ENCODE results near the genes UQCRH, EFCAB14, CMPK1, FOXE3, SPATA6 and AGBL4.

DNA sequence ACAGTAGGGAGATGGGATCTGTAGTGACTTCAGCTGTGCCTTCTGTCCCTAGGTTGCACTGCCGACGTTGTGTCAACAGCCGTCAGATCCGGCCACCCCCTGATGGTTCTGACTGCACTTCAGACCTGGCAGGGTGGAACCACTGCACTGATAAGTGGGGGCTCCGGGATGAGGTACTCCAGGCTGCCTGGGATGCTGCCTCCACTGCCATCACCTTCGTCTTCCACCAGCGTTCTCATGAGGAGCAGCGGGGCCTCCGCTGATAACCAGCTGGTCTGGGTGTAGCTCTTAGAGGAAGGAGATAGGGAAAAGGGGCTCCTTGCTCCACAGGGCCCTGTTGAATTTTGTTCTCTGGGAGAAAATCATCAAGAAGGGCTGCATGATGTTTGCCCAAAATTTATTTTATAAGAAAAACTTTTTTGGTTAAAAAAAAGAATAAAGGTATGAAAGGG, 25.4 kb downstream of the LRRC41 start:
- PRO-cap, 3 experiments = no peak in any of the 3 experiments

GRCh38 chr1:46303450-46304339, at the start of gene UQCRH:
Gene UQCRH (plus strand): TSS chr1:46303698.
- PRO-cap, 3 experiments = peak in 3 of 3 experiments; most common plus-strand start chr1:46303704 (in 2)

DNA sequence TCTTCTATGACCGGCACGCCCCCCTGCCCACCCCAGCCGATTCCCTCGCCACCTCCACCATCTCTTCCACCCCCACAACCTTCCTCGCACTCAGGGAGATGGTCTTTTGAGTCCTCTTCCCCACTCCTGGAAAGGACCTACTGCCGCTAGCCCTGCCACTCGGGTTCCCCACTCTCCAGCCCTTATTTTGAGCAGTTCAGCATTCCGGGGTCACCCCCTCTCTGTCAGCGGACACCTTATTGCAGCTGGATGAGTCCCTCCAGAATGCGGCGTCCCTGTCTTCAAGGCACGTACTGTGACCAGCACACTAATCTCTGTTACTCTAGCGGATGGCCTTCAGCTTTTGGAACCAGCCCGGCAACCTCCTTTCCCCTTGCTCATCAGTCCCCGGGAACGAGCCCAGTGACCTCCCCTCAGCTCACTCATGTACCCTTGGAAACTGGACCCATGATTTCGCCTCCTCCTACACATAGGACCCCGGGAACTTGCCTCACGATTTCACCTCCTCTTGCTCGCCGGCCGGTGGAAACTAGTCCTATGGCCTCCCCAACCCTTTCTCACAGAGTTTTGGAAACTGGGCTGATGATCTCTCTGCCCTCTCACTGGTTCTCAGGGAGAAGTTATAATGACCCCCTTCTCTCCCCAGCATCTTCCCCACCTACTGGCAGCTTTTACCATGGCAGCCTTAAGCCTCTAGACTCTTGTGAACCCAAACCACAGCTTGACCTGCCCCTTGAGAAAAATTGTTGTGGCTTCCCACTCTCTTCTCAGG, 1.2 kb downstream of the NSUN4 start:
- PRO-cap, 3 experiments = no peak in any of the 3 experiments

DNA sequence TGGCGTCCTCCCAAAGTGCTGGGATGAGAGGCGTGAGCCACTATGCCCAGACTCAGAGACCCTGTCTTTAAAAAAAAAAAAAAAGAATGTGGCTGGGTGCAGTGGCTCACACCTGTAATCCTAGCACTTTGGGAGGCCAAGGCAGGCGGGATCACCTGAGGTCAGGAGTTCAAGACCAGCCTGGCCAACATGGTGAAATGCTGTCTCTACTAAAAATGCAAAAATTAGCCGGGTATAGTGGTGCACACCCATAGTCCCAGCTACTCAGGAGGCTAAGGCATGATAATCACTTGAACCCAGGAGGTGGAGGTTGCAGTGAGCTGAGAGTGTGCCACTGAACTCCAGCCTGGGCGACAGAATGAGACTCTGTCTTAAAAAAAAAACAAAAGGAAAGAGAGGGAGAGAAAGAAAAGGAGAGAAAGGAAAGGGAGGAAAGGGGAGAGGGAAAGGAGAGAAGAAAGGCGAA, 11.5 kb downstream of the NSUN4 start:
- PRO-cap, 3 experiments = no peak in any of the 3 experiments

DNA sequence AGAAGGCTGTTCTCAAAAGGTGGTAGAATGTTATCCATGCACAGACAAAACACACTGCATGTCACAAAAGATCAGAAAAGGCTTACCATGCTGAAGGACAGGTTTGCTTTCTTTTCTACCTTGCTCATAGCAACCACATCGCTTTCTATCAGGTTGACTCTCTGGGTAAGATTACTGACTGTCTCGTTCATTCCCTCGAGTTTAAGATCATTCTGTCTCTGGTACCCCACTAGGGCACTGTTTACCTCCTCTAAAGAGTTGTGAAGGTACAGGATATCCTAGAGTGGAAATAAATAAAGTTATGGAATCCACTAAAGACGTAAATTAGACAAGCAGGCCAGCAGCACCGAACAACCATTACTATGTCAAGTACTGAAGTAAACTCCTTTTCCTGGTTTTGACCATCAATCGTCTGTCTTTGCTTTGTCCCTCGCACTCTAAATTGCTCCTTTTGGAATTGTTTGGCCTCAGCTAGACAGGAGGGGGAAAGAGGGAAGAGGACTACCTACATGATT, 16.7 kb downstream of the TEX38 start:
- PRO-cap, 3 experiments = no peak in any of the 3 experiments

GRCh38 chr1:46691674-46692331, 20.1 kb downstream of the TEX38 start:
- PRO-cap, 3 experiments = no peak in any of the 3 experiments

- PRO-cap, 3 experiments = peak in 3 of 3 experiments; most common plus-strand start chr1:46719226 (in 2); most common minus-strand start chr1:46719120 (in 3)
These were observed at the start of gene EFCAB14 for GRCh38 chr1:46718977-46719557. Gene EFCAB14 (minus strand): TSS chr1:46719114.

DNA sequence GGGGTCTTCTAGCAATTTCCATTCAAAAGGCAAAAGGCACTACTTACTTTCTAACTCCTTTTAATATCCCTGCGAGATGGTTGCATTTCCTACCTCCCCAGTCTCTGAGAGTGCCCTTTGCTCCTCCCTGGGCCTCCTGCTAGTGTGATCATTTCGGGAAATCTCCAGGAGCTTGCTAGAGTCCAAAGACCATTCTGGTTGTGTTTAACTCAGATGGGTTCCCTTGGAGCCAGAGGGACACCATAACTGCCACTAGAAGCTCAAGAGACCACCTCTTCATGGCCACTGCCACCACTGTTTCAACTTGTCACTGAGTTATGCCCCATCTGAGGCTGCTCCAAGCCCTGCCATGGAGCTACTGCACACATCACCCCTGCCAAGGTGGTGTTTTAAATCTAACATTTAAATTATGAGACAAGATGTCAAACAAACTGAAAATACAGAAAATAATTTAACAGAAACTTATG, 34.4 kb upstream of the CYP4B1 start:
- PRO-cap, 3 experiments = no peak in any of the 3 experiments

GRCh38 chr1:46900093-46900542, 41.2 kb downstream of the CYP4A11 start:
- PRO-cap, 3 experiments = peak in 3 of 3 experiments; most common minus-strand start chr1:46900475 (in 3)

DNA sequence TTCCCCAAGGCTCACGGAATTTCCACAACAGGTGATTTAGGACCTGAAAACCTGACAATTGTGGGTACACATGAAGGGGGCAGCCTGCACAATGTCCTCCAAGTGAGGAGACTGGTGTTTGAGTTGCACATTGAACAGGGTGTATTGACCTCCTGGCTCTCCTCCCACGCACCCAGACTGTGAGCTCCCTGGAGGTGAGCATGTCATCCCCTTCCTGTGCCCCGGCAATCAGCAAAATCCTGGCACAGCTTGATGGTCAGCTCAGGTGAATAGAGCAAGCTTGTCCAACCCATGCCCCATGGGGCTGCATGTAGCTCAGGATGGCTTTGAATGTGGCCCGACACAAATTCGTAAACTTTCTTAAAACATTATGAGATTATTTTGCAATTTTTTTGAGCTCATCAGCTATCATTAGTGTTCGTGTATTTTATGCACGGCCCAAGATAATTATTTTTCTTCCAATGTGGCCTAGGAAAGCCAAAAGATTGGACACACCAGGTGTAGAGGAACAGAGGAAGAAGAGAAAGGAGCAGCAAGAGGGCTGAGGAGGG, 1.1 kb downstream of the CYP4A22 start:
- PRO-cap, 3 experiments = no peak in any of the 3 experiments

DNA sequence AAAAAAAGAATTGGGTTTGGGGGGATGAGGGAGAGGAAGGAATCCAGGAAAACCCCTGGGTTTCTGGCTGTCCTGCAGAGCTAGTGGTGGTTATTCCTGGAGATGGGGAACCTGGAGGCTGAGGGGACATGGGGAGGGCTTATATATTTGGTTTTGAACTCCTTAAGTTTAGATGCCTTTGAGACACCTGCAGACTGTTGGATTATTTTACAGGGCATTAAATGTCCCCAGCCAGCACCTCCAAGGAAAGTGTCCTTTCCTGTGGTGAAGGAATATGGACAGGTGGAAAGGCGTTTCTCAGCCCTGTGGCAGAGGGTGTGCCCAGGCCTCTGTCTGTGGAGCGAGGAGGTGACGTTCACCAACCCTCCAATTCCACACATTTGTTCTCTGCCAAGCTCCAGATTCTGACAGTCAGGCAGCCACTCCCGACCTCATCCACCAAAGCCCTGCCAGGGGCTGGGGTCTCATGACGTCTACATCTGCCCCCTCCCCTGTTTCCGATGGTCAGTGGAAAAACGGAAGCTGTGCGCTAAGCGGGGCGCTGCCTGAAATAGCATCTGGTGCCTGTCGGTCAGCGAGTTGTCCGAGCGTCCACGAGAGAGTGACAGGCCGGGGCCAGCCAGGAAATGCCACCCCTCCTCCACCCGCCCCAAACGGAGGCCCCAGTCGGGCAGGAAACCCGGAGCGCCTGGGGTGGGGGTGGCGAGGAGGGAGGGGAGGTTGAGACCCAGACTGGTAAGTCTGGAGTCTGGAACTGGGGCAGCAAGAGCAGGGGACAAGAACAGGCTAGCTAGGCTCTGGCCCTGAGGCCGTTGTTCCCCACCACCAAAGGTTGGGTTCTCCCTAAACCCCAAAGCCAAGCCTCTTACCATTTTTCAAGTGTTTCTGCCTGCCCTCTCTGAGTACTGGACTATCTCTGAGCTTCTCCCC, 3.2 kb upstream of the TAL1 start:
- PRO-cap, 3 experiments = peak in 1 of 3 experiments; most common minus-strand start position 603 of the sequence (in 1)

DNA sequence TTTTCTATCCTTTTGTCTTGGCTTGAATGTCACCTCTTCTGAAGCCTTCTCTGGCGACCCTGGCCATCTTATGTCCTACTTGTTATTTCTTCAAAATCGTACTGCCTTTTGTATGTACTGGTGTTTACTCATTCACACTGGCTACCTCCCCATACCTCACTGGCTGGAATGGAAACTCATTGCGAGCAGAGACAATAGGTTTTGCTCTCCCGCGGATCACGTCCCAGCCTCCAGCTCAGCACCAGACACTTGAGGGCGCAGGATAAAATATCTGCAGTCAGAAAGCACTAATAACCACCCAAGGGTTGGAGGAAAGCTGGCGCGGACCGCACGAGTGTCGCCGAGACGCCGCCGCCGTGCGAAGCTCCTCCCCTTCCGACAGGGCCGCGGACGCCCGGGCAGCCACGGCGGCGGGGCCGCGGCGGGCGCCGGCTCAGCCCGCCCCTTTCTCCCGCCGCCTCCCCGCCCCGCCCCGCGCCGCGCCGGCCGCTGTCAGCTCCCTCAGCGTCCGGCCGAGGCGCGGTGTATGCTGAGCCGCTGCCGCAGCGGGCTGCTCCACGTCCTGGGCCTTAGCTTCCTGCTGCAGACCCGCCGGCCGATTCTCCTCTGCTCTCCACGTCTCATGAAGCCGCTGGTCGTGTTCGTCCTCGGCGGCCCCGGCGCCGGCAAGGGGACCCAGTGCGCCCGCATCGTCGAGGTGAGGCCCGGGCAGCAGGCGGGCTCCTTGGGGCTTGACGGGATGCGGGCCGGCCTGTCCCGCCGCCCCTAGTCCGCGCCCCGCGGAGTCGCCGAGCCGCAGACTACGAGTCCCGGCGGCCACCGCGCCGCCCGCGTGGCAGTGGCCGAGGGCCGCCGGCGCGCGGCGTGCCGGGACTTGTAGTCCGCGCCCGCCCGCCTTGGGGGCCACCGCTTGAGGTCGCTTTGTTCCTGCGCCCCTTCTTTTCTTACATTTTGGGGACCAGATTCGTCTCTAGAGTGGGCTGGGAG, at the start of gene CMPK1:
Gene CMPK1 (plus strand): TSS at position 371 of the 987 bp plus-strand sequence.
- PRO-cap, 3 experiments = peak in 3 of 3 experiments; most common plus-strand start position 879 of the sequence (in 2); most common minus-strand start position 344 of the sequence (in 2)

DNA sequence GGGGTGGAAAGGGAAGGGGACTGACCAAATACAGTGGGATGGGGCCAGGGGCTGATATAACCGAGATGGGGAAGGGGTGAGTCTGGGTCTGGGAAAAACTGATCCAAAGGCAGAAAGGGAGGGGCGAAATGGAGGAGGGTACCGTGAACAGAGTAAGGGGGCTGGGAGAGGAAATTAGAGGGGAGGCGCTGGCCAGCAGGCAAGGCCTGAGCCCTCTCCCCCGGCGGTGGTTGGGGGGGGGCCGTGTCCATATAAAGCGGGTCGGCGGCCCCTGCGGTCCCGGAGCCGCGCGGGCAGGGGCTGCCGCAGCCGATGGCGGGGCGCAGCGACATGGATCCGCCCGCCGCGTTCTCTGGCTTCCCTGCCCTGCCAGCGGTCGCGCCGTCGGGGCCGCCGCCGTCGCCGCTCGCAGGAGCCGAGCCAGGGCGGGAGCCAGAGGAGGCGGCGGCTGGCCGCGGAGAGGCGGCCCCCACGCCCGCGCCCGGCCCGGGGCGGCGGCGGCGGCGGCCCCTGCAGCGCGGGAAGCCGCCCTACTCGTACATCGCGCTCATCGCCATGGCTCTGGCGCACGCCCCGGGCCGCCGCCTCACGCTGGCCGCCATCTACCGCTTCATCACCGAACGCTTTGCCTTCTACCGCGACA, at the start of gene FOXE3:
Gene FOXE3 (plus strand): TSS at position 282 of the 643 bp plus-strand sequence.
- PRO-cap, 3 experiments = no peak in any of the 3 experiments

DNA sequence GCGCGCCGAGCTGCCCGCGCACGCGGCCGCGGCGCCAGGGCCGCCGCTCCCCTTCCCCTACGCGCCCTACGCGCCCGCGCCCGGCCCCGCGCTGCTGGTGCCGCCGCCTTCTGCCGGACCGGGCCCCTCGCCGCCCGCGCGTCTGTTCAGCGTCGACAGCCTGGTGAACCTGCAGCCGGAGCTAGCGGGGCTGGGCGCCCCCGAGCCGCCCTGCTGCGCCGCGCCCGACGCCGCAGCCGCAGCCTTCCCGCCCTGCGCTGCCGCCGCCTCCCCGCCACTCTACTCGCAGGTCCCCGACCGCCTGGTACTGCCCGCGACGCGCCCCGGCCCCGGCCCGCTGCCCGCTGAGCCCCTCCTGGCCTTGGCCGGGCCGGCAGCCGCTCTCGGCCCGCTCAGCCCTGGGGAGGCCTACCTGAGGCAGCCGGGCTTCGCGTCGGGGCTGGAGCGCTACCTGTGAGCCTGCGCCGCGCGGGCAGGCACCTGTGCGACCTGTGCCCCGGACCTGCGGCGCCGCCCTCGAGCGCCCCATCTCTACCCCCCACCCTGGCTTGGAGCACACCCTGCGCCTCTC, 819 bp downstream of the FOXE3 start:
- PRO-cap, 3 experiments = no peak in any of the 3 experiments

GRCh38 chr1:47521861-47522261, 84.0 kb downstream of the FOXD2 start:
- PRO-cap, 3 experiments = no peak in any of the 3 experiments

GRCh38 chr1:47865686-47866449, 131.3 kb downstream of the TRABD2B start:
- PRO-cap, 3 experiments = no peak in any of the 3 experiments

- PRO-cap, 3 experiments = peak in 3 of 3 experiments; most common plus-strand start chr1:48472108 (in 2); most common minus-strand start chr1:48471970 (in 2)
These were observed at the start of gene SPATA6 for GRCh38 chr1:48471248-48472322. Gene SPATA6 (minus strand): TSS chr1:48472204.

GRCh38 chr1:48494050-48494909, 22.3 kb upstream of the SPATA6 start:
- PRO-cap, 3 experiments = no peak in any of the 3 experiments

GRCh38 chr1:50023517-50024361, at the start of gene AGBL4:
Gene AGBL4 (minus strand): TSS chr1:50023954.
- PRO-cap, 3 experiments = peak in 2 of 3 experiments; most common plus-strand start chr1:50023999 (in 2); most common minus-strand start chr1:50023909 (in 1)

DNA sequence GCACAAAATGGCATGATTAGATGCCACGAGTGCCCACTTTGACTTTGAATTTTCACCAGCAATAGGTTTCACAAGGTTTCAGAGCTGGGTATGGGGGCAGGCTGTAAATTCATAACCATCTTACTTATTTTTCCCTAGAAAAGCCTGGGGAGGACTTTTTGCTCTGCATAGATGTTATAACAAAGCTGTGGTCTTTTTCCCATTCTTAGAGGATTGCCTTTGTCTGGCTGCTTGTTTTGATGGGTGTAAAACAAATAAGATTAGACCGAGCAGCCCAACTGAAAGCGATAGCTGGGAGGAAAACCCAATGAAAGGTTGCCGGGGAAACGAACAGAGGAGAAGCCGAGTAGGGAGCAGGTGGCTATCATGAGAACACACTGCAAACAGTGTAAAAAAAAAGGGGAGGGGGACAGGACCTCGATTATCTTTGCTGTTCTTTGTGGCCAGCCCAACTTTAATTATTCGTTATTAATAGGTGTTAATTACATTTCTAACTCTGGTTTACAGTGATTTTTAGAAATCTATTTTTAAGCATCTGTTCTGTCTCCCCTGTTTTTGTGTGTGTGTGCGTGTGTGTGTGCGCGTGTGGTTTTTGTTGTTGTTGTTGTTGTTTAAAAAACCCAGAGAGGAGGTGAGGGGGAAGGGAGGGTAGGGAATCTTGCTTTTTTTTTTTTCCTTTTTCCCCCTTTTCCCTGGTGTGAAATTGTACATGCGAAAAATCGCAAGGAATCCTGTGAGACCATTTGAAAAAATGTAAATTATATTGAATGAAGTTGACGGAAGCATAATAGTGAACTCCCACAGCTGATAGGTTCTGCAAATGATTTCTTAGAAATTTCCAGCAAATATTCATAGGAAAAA, 2.1 kb downstream of the ELAVL4 start:
- PRO-cap, 3 experiments = no peak in any of the 3 experiments